ENCODE measurements around the gene TIRAP.

- RRBS, 2 experiments: no CpG with 5 or more reads among the region's 17 CpGs
Observed at GRCh38 chr11:125958007-125958856, 12.4 kb downstream of the VSIG10L2 start.

DNA sequence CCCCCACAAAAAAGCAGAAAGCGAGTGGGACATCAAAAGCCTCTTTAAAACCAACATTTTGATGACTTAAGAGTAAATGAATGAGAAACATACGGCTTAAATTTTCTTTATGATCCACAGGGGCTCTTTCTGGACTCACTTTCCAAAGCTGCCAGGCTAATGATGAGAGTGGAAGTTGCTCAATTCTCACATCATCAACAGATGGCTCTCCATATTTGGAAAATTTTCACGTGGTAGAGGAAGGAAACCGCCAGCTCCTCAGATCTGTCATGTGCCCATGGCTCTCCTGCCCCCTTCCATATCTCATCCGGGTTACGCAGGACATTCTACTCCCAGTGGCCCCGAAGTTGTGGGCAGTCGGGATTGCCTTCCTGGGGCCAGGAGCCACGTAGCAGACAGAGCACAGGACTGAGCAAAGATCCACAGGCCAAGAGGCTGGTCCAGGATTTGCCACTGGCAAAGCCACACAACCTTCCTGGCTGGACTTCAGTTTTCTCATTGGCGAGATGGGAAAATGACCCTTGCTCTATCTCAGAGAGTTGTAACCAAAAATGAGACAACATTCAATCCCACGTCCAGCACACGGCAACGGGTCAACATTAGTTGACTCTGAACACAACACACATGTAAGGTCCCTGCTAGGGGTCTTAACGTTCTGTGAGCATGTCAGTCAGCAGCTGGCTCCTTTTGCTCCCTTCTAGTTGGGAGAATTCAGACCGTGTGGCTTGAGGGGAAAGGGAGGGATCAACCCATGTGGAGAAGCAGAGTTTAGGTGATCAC, 38.8 kb downstream of the RPUSD4 start:
- RRBS, 2 experiments: no CpG with 5 or more reads among the region's 15 CpGs

GRCh38 chr11:126261706-126262741, 6.7 kb downstream of the SRPRA start:
- RRBS, 2 experiments: no CpG with 5 or more reads among the region's 9 CpGs

GRCh38 chr11:126266912-126267459, 1.7 kb downstream of the SRPRA start:
- RRBS, 2 experiments: no CpG with 5 or more reads among the region's 4 CpGs

DNA sequence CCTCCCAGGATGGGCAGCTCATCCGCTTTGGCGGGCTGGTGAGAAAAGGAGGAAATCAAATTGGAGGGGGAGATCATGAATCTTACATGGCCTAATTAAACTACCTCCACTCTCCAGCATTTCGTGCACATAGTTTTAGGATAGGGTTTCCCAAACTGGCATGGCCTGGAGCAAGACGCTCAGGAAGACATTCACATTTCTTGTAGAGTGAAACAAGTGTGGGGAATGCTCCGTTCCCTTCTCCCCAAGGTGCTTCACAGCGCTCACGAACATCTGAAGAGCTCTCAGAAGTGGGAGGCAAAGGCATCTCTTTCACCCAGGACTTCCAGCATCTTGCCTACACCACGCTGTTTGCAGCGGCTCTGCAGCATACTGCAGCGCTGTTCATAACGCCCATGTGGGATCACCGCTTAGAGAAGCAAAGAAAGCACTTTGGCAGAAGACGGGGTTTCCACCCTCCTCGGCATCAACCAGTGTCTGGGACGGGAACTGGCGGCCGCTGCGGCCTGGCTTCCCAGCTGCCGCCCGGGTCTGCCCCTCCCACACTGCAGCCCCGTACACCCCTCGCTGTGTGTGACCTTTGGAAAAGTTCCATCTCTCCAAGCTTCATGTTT, 702 bp upstream of the TIRAP start:
- RRBS, 2 experiments: no CpG with 5 or more reads among the region's 22 CpGs

DNA sequence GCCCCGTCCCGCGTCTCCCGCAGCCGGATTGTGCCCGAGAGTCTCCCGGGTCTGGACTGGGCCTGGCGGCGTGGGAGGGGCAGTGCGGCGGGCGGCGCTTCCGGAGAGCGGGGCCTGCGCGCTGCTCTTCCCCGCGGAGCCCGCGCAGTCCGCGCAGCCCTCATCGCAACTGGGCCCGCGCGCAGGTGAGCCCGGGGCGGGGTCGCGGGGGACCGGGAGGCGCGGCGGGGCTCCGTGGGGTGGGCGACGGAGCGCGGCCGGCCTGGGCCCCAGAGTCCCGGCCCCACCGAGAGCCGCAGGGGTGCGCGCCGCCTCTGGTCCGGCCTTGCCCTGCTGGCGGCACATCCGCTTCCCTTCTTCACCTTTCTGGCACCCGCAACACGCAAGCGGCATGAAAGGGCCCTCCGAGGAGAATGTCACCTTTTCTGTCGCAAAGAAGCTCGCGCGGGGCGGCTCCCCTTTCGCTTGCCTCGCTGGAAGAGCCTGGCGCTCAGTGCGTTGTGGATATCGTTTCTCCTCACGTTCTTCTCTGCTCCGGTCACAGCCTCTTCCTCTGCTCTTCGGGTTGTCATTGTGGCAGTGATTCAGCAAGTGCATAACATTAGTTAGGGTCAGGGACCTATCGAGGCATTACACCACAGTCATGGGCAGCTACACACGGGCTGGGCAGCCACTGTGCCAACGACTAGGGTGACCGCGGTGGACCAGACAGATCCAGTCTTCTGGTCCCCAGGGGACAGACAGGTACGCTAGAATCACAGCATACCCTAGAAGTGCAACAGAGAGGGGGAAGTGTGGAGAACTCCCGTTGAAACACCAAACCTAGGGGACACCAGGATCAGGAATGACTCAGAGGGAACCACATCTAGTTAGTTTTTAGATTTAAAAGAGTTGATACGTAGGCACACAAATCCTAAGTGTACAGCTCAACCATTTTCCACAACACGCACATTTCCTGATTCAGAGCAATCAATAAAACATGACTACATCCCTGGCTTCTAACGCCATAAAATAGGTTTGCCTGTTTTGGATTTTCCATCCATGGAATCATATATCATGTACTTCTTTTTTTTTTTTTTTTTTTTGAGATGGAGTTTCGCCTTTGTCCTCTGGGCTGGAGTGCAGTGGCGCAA, at the start of gene TIRAP:
Gene TIRAP, plus strand, starts transcription at position 125 of the 1,133 bp plus-strand sequence.
- RRBS, 2 experiments: 1% methylated on average over 39 of the region's 79 CpGs

- RRBS, 2 experiments: no CpG with 5 or more reads among the region's 13 CpGs
Observed at GRCh38 chr11:126290305-126291069, 7.6 kb downstream of the TIRAP start.

DNA sequence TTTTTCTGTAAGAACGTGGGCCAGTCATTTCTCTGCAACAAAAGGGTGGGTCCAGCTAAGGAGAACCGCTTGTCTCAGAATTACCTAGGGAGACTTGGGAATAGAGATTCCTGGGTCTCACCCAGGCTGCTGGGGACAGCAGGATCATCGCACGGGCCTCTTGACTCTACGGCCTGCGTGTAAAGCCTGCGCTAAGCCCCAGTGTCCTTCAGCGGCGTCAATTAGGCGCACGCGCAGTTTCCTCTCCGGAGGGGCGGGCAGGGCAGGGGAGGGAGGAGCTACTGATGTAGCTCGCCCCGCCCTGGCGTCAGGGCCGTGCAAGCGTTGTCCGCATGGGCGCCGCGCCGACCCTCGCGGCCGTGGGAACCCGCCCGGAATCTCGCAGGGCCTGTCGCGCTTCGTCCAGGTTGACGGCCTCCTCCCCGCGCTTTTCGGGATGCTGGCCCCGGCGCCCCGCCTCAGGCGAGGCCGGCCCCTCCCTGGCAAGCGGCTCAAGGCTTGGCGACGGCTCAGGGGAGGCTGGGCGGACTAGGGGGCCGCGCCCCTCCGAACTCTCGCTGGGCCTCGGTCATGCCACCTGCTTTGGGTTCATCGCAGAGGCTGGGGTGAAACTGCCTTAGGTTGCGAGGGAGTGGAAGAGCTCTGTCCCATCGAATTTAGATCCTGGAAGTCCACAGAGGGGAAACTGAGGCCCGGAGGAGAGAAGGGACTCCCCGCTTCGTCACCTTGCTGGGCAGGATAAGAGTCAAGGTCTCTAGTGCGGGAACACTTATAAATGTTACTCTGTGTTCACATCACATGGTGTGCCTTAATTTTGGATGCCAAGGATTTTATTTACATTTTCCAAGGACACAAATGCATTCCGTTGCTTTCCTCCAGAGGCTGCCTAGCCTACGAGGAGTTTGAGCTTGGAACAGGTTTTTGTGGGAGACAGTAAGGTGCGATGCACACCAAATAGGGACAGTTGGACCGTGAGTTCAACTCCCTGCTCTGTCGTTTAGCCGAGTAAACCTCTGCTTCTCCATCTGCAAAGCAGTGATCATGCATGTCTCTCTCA, 61.3 kb downstream of the ST3GAL4 start:
- RRBS, 2 experiments: 63 to 69% methylated on average over 9 of the region's 64 CpGs

GRCh38 chr11:126422962-126423547, 67.6 kb downstream of the ST3GAL4 start:
- RRBS, 2 experiments: no CpG with 5 or more reads among the region's 5 CpGs

GRCh38 chr11:126474927-126475503, 119.5 kb downstream of the ST3GAL4 start:
- RRBS, 2 experiments: 68 to 69% methylated on average over 7 of the region's 13 CpGs

GRCh38 chr11:128318823-128319338, 268.5 kb downstream of the ETS1 start:
- RRBS, 2 experiments: no CpG with 5 or more reads among the region's 6 CpGs

DNA sequence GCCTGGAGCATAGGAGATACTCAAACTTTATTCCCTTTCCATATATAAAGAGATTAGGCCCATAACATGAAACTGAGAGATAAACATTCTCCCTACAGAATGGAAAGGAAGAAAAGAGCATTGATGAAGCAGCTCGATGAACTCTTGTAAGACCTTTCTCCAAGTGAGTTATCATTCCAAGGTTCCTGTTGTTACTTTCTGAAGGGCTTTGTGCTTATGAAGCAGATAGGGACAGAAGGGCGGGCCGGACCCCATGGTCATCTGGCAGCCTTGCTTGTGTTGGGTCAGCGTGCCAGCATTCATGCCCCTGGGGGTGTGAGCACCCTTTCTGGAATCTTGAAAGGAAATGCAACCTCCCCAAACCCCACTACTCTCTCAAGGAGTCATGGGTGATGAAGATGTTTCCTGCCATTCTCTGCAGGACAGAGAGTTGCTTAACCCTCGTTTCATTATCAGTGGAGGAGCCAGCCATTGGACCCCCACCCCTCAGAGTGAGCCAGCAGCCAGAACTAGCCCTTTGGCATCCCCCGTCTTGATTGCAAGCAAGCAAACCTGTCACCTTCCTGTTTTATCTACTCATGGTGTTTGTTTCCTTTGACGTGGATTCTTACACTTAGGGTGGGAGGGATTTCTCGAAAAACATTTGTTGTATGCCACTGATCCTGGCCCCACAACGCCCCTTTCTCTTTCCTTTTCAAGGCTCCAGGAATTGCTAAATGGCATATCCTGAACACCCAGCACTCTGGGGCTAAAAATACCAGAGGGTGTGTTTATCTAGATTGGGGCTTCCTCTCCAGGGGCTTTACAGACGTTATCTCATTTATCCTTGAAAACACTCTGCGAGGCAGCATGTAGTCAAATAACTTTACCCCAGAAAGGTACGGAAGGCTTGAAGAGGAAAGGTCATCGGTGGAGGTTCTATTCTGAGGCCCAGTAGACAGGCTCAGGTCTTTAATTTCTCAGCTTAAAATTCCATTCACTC, 258.3 kb downstream of the ETS1 start:
- RRBS, 2 experiments: no CpG with 5 or more reads among the region's 13 CpGs

GRCh38 chr11:128330186-128330680, 257.1 kb downstream of the ETS1 start:
- RRBS, 2 experiments: no CpG with 5 or more reads among the region's 2 CpGs

DNA sequence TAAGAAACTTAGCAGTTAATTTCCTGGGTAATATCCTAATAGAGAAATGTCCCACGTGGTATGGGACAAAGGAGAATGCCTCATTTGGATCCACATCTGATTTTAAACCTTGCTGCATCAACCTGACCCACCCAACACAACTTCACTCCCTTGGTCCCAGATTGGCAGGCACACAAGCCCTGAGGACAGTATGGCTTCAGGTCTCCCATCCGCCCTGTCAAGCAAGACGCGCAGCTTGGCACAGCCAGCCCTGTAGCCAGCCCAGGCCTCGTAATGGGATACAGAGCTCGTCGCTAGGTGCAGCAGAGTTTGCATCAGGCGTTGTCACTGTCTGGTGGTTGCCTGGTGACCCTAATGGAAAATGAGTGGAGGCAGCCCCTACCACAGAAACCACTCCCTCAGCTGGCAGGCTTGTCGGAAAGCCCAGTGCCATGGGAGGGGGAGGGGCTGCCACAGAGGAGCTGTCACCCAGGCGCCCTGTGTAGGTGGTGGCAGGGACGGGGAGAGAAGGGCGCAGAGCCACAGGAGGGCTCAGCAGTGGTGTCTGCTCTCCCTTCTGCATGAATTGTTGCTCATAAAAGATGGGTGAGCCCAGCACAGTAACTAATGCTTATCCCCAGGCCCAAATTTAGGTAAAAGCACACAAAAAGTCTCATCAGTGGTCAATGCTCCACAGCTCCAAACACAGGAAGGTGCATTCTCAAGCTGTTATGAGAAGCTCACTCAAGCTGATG, 164.8 kb downstream of the ETS1 start:
- RRBS, 2 experiments: no CpG with 5 or more reads among the region's 12 CpGs

DNA sequence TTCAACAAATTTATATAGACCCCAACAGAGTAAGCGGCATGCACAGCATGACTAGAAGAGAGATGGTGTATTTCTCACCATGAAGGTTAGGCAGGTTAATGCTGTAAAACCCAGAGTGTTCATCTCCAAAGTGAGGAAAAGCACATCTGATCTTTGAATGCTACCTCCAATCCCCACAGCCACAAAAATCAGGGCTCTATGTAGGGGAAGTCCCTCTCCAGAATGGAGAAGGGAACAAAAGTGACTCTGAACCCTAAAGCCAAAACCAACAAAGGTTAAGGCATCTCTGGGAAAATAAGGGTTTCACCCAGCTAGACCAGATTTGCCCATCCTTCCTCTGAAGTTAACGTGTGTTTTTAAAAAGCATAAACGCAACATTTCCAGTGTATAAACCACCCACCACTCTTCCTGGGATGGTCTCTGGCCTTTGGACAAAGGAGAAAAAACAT, 128.1 kb downstream of the ETS1 start:
- RRBS, 2 experiments: no CpG with 5 or more reads among the region's 3 CpGs

DNA sequence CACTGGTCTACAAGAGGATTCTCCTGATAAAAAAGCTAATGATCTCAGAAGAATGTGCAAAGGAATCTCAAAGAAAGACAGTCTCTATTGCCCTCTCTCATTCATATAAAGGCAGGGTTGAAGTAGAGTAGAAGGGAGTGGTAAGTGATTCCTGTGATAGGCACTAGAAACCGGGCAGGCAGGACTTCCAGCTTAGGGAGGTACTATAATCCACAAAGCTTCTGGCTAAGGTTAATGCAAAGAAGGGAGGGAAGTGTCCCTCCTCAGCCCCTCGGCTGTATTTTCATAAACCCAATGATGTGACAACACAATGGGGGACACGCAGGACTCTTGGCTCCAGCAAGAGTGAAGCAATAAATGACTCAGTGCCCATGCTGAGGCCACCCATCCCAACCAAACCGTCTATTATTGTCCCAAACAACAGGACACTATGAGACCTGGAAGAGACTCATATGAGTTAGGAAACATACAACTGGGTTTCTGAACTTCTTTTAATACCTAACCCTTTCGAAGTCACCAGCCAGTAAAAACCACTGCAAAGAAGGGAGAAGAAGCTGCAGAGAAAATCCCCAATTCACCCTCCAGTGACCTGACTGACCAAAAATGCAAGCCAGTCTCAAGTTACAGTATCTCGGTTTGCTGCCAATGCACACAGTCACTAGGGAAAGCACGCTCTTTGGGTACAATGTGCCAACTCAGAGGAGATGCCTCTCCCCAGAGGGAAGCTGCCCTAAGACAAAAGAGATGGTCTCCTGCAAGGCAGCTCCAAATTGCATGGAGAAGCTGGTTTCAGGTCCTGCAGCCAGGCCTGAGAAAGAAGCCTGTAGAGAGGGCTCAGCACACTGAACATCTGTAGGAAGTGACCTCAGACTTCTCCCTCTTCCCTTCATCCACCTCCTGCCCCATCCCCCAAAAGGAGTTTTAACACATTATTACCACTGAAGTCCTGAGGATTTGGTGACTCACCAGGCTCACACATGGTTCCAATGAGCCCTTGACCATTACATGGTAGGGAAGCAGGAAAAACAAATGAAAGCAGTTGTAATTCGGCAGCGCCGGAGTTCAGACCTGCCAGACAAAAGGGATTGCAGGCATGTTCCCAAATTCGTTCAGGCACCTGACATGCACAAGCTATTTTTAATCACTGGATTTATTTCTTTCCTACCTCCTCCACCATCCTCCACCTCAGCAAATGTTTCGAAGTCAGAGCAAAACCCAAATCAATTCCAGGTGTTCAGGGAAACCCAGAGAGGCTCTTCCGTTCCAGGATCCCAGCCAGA, 90.3 kb downstream of the ETS1 start:
- RRBS, 2 experiments: no CpG with 5 or more reads among the region's 13 CpGs

- RRBS, 2 experiments: no CpG with 5 or more reads among the region's 14 CpGs
Observed at GRCh38 chr11:128505316-128506174, 81.8 kb downstream of the ETS1 start.

DNA sequence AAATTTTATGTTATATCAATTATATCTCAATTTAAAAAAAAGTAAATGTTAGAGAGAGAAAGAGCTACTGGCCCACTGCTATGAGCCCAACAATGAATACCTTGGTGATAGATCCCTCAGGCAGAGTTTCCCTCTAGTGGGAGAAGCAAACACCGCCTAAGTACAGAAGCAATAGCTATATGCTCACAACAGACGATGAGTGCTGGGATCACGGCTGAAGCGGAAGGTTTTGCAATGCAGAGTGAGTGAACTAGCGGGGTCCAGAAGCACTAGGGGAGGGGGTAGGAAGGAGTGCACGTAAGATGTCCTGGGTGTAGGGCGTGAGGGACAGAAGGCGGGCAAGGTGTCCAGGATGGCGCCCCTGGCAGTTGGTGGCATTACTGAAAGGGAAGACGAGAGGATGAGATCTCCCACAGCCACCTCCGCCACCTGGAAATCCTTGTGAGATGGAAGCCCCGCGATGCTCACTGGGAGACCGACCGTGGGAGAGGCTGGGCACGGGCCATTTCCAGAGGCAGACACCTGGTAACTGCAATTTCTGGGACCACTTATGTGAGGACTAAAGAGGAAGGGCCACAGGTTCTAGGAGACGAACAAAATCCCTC, 81.0 kb downstream of the ETS1 start:
- RRBS, 2 experiments: no CpG with 5 or more reads among the region's 17 CpGs

GRCh38 chr11:128565060-128565392, 22.3 kb downstream of the ETS1 start:
- RRBS, 2 experiments: no CpG with 5 or more reads among the region's 5 CpGs

GRCh38 chr11:128568050-128568607, 19.2 kb downstream of the ETS1 start:
- RRBS, 2 experiments: no CpG with 5 or more reads among the region's 8 CpGs